Cardiac muscle cell (in vitro differentiated cells and primary cell): ENCODE measurements around the genes MPHOSPH6, USP10 and KIAA0513.

- RAMPAGE, long total RNA: no peak
- RRBS: no CpG with 5 or more reads among the region's 10 CpGs
These were observed 83.0 kb downstream of the PLCG2 start for GRCh38 chr16:81862099-81862470.

DNA sequence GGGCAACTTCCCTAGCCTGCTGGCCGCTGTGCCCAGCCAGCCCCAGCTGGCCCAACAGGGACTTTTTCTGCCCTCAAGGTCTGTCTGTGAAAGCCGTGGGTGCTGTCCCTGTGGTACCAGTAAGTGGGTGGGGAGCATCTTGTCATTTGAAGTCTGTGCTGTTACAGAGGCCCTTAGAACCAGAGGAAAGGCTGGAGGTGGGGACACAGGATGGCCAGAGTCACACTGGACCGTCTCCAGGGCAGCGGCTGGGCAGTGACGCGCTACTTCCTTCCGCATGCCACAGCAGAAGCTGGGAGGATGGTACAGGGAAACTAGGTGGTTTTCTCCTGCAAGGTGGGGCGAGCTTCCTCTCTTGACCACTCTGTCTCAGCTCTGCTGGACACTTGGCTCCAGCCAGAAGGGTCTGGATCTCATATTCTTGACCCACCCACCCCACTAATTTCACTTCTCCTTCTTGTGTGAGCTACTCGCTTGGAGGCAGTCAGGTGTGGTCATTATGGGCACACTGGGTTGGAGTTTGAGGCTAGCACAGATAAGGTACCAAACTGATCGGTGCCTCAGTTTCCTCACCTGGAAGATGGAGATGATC lies 87.9 kb downstream of the PLCG2 start:
- RAMPAGE, long total RNA: no peak
- RRBS: no CpG with 5 or more reads among the region's 10 CpGs

GRCh38 chr16:82079884-82080425 lies 44.9 kb downstream of the HSD17B2 start:
- RAMPAGE, long total RNA: no peak
- RRBS: no CpG with 5 or more reads among the region's 3 CpGs

DNA sequence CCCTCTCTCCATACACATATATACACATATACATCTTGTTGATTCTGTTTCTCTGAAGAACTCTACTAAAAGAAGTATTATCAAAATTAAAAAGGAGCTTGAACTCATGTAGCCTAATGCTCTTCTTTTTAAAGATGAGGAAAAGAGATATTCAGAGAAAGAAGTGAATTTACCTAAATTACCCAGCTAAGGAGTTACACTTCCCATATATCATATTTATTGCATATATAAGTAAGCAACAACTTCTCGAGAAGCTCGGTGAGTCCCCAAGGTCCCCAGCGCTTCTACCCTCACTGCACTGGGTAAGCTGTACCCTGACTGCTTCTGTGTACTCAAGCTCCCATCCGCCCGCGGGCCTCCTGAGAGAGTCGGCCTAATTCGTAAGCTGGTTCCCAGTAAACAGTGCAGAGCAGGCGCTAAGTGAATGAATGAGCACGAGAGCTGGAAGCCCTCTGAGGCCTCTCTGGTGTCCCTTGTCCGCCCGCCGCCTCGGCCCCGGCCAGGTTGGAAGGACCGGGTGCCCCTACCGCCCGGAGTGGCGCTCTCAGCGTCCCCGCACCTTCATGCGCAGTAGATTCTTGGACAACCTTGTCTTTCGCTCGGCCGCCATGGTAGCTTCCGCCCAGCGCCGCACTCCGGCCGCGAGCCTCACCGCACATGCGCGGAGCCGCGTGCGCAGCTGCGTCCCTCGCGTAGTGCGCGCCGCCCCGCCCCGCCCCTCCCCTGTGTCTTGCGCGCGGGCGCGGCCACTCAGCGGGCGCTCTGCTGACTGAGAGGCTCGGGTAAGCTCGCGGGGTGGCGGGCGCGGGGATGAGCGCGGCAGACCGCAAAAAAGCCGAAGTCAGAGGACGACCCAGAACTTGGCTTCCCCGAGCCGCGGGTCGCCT lies at the start of gene MPHOSPH6:
Gene MPHOSPH6 (minus strand): TSS at position 659 of the 887 bp plus-strand sequence.
- RAMPAGE, long total RNA: start-site peak on the minus strand centred at position 641 of the sequence, 38 bp wide, 1,014 and 777 reads in 2 replicates
- RRBS: 2% methylated on average over 9 of the region's 67 CpGs

GRCh38 chr16:82195935-82196495 lies 26.0 kb upstream of the MPHOSPH6 start:
- RAMPAGE, long total RNA: no peak
- RRBS: no CpG with 5 or more reads among the region's 2 CpGs

DNA sequence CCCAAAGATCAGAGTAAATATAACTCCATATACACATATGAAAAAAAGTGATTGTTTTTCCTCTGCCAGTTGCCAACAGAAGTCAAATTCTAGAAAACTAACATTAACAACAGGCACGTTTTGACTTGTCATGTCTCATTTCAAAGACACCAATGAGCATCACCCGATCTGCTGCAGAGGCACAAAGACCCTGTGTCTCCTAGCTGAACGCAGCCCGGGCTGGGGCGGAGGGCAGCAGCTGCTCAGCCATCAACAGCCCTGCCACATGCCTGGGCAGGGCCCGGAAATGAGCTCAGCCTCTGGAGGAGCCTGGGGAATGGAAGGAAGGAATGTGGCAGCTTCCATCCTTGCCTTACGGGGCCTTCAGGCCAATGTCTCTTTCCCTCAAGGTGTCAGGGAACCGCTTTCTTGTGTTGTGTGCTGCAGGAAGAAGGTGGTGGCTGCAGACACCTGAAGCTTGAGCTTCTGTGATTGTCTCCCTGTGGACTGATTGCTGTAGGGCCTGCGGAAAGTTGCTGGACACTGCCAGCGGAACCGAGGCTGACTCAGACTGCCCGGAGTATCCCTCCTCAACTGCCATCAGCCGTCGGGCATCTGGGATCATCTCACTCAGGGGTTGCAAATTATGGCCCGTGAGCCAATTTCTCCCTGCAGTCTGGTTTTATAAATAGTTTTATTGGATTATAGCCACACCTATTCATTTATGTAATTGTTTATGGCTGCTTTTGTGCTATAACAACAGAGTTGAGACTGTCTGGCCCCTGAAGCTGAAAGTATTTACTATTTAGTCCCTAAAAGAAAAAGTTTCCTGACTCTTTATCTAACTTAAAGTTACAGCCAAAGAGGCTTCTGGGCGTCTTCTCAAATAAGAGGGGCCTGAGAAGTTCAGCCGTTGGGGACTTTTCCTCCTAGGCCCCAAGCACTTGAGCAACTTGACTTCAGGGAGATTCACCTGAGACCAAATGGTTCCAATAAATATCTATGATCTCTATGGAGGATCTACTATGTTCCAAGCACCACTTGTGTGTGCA lies 7.4 kb downstream of the CDH13 start:
- RAMPAGE, long total RNA: no peak
- RRBS: 10% methylated on average over 3 of the region's 17 CpGs

GRCh38 chr16:82639604-82640383 lies 13.0 kb downstream of the CDH13 start:
- RAMPAGE, long total RNA: no peak
- RRBS: no CpG with 5 or more reads among the region's 9 CpGs

- RAMPAGE, long total RNA: no peak
- RRBS: 0% methylated on average over 1 of the region's 14 CpGs
These were observed 16.1 kb upstream of the SLC38A8 start for GRCh38 chr16:84058572-84059167.

GRCh38 chr16:84074786-84075297 lies 32.2 kb upstream of the SLC38A8 start:
- RAMPAGE, long total RNA: no peak
- RRBS: no CpG with 5 or more reads among the region's 7 CpGs

DNA sequence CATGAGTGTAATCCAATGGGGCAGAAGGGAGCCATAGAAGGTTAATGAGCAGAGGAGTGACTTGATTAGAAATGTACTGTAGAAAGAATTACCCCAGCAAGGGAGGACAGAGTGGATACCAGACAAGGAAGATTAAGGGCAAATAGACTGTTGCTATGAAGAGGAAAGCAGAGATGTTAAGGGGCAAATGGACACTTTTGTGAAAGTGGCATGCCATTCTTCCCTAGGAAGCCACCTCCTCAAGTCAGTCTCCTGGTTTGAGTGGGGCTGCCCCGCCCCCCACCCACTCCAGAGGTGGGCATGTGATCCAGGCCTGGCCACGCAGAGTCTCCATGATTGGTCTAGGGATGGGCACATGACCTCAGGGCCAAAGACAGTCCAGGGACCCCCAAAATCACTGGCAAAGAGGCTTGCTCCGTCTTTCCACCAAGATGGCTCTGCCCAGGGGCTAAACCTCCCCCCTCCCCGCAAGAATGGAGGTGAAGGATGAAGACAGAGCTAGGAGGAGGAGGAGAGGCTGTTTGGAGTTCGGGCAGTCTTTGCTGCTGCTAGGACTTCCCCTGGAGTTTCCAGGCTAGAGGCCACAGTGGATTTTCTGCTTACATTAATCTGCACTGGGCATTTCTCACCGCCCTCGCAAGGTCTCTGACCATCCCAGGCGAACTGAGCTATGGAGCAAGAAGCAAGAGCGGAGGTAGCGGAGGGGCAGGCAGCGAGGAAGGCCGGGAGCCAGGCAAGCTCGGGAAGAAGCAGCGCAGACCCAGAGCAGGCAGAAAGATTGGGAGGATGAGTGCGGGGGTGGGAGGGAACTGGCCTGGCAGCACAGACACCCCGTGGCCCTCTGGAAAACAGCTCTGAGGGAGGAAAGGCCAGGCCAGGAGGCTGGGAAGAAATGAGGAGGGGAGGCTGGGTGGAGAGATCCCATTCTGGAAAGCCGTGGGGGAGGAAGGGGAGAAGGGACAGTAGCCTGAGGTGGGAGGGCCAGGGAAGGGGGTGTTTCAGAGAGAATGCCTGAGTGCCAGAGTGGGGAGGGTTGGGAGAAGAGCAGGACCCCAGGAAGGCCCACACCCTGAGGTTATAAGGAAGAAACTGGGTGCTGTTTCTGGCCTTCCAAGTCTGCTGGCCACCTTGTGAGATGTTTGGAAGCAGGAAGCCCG lies 3.9 kb downstream of the COTL1 start:
- RAMPAGE, long total RNA: no peak
- RRBS: no CpG with 5 or more reads among the region's 18 CpGs

DNA sequence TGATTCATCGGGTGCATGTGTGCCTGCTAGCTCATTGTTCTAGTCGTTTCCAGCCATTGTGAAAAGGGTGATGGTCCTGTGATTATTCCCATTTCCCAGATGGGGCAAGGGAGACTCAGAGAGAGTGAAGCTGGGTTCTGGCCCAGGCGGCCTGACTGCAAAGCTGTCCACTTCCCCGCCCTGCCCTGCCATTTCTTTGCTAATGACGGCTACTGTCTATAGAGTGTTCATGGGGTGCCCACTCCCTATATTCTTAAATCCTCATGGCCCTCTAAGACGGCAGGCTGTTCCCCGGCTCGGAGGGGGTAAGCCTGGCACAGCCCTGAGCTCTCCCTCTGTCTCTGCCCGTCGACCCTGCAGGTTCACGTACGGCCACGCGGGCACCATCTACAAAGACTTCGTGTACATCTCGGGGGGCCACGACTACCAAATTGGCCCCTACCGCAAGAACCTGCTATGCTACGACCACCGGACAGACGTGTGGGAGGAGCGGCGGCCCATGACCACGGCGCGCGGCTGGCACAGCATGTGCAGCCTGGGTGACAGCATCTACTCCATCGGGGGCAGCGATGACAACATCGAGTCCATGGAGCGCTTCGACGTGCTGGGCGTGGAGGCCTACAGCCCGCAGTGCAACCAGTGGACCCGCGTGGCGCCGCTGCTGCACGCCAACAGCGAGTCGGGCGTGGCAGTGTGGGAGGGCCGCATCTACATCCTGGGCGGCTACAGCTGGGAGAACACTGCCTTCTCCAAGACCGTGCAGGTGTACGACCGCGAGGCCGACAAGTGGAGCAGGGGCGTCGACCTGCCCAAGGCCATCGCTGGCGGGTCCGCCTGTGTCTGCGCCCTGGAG lies 13.1 kb downstream of the KLHL36 start:
- RAMPAGE, long total RNA: no peak
- RRBS: no CpG with 5 or more reads among the region's 56 CpGs

- RAMPAGE, long total RNA: start-site peak on the plus strand at chr16:84700000-84700036, 2,442 and 1,521 reads in 2 replicates
- RRBS: 2% methylated on average over 52 of the region's 79 CpGs
These were observed at the start of gene USP10 for GRCh38 chr16:84699237-84700118. TSS of gene USP10 (plus strand) at chr16:84700000.

DNA sequence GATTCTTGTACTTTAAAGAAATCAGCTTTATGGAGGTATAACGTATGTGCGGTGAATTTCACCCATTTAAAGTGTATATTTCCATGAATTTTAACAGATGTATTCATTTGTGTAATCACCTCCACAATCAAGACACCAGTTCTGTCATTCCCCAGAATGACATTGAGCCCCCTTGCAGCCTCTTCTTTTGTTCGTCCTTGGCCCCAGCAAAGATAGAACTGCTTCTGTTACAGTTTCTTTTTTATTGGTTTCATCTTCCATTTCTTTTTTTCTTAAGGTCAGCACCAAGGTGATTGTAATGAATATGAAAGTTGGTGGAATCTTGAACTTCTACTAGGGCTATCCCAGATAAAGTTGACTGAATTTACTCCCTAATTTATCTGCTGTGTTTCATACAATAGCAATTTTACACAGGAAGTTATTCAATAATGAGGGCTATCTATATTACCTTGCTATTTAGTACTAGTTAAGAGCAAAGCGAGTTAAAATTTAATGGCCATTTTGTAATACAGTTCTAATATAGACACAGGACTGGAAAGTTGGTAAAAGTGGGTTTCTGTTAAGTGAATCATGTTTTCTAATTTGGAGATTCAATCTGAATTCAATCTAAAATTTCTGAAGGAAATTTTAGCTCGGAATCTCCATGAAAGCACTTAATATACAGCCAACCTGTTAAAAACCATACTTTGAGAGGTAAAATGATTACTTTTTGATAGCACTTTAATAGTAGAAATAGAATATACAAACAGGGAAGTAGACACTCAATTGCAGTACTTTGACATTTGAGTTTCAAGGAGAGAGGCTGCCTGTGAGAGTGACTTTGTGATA lies 24.1 kb downstream of the USP10 start:
- RAMPAGE, long total RNA: no peak
- RRBS: no CpG with 5 or more reads among the region's 5 CpGs

DNA sequence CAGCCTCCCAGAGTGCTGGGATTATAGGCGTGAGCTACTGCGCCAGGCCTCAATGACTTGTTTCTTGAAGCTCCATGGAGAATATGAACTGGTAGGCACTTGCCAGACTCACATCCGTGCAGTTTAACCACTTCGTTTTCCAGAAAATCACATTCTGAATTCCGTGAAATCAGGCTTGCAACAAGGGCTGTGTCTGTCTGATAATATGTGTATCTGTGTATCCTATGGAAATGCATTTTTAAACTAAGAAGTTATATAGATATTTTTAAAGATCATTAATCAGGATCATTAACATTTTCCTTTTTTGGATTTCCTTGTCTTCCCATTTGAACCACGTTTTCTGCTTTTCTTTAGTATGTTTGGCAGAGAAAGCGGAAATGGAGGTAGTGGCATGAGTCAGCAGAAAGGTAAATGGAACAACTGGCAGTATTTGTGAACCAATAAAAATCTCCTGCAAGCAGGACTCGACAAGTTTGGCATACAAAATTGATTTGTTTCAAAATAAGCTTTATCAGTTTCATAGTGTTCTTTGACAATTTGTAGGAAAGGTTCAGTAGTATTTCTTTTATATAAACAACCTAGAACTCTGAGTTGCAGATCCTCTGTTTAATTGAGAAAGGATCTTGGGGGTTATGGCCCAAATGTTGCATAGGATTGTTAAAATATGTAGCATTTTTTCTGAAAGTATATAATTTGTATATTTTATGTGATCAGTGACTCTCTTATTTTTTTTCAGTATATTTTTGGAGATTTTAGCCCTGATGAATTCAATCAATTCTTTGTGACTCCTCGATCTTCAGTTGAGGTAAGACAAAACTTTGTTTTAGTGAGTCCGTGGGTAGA lies 33.1 kb downstream of the USP10 start:
- RAMPAGE, long total RNA: no peak
- RRBS: no CpG with 5 or more reads among the region's 10 CpGs

DNA sequence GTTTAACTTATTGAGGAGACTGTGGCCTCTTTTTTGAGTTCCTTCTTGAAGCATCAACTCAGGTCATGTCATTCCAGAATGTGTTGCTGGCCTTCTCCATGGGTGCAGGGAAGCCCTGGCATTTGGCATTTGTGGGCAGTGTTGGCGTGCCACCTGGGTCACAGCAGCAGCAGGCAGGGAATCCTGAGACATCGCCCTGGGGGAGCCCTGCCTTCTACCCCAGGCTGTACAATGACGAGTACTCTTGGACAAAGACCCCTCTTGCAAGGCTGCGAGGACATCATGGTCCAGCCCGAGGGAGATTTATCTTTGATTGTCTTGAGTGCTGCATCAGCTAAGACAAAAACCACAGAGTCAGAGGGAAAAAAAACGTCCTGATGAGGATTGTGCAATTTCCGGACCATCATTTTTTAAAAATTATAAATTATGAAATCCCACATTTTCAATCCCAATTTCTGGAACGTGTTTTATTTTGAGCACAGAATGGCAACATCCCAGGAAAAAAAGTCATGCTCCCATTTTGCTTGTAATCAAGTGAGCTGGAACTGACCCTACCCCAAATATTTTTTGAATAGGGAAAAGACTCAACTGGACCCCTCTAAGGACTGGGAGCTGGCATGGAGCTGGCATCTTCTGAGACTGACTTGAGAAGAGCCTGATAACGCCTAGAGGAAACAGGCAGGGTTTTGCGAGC lies 3.8 kb downstream of the CRISPLD2 start:
- RAMPAGE, long total RNA: no peak
- RRBS: no CpG with 5 or more reads among the region's 10 CpGs

GRCh38 chr16:84827977-84828710 lies 8.4 kb downstream of the CRISPLD2 start:
- RAMPAGE, long total RNA: no peak
- RRBS: 82% methylated on average over 2 of the region's 16 CpGs

- RAMPAGE, long total RNA: no peak
- RRBS: 63% methylated on average over 2 of the region's 9 CpGs
These were observed 23.4 kb downstream of the CRISPLD2 start for GRCh38 chr16:84843067-84843703.

- RAMPAGE, long total RNA: no peak
- RRBS: no CpG with 5 or more reads among the region's 21 CpGs
These were observed 87.7 kb downstream of the CRISPLD2 start for GRCh38 chr16:84907361-84908083.

DNA sequence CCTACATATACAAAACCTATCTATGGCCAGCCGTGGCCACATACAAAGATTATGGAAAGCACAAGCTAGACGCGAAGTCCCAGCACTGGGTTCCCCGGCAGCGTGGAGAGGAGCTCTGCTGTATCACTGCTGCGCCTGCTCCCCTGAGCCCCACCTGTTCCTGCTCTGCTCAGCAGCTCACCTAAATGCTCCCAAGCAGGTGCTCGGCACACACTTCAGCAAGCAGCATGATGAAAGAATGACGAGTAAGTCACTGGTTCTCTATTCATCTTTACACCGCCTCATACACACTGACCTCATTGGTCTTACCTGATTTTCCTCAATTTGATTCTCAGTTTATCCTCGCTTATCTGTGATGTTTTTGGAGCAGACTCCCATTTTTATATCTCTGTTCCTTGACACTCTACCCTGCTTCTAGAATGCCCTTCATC lies 20.5 kb downstream of the ZDHHC7 start:
- RAMPAGE, long total RNA: no peak
- RRBS: no CpG with 5 or more reads among the region's 10 CpGs

- RAMPAGE, long total RNA: start-site peak on the minus strand at chr16:85027580-85027650, 83 and 136 reads in 2 replicates
- RRBS: 4% methylated on average over 37 of the region's 90 CpGs
These were observed at the start of gene KIAA0513 for GRCh38 chr16:85027322-85028297. TSS of gene KIAA0513 (plus strand) at chr16:85027795.